Body of pancreas (tissue), 2 donors: Measurements from ENCODE around the genes SAMD10, C20orf204 and RGS19.

DNA sequence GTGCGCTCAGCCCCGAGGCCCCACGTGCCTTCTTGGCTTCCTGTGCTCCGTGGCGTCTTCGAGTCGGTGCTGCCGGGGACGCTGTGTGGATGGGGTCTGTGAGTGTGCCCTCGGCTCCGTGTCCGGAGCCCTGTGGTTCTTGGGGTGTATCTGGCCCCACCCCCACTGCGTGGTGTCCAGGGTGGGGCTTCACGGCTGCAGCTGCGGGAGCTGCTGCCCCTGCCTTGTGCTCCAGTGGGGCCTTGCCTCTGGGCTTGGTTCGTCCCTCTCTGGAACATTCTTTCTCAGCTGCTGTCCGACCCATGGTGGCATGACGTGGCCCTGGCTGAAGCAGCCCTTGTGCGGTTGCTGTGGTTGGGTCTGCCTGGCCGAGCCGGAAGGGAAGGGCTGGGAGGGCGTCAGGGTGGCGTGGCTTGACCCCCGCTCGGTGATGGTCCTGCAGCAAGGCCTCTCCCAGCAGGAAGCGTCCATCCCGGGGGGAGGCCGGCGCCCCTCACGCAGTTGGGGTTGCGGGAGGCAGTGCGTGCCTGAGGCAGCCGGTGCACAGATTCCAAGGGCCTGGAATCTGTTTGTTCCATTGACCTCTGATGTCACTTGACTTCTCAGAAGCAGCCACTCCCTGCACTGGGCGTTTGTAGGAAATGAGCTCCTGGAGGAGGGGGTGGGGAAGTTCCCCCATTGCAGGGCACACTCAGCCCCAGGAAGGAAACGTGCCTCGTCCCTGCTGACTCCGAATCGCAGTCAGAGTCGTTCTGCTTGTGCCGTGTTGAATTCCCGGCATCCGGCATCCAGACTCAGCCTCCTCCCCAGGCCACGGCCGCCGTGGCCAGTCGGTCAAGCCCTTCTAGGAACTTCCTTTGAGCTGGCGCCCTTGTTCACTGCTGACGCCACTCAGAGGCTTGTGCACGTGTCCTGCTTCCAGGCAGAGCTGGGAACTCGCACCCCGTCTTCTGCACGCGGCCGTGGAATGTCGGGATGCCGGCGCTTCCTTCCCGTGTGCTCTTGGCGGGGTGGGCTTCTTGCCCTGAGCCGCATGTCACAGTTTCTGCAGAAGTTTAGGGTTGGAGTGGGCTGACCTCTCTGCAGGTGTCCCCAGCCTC, 9.8 kb upstream of the TNFRSF6B start:
- PRO-cap, result bidirectional peak, plus-strand start at position 718 of the sequence, minus-strand start at position 545 of the sequence
- RAMPAGE, long total RNA, 2 experiments, result no peak in any of the 2 experiments

- PRO-cap, result bidirectional peak, plus-strand start at chr20:63738021, minus-strand start at chr20:63738025
- RAMPAGE, long total RNA, 2 experiments, result no peak in any of the 2 experiments
These were observed 1.2 kb downstream of the LIME1 start for GRCh38 chr20:63737292-63738338.

- PRO-cap, result unidirectional peak, plus-strand start at chr20:63739016
- RAMPAGE, long total RNA, 2 experiments, result no peak in any of the 2 experiments
These were observed 887 bp upstream of the SLC2A4RG start for GRCh38 chr20:63738641-63739137.

DNA sequence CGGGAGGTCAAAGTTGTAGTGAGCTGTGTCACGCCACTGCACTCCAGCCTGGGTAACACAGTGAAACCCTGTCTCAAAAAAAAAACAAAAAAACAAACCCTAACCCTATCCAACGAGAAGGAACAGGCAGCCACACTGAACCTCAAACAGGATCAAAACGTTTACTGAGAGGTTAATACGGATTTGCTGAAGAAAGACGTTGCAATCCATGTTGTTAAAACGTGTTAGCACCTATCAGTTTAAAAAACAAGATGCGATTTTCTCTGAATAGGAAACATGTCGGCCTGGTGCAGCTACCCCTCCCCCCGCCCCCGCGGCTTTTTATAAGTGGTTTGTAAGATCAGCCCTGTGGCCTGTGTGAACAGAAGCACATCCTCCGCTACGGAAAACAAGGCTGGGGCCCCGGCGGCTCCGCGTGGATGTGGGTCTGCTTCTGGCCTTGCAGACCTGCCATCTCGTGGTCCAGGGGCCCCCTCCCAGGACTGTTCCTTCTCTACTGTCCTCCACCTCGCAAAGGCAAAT, 11.3 kb downstream of the SLC2A4RG start:
- PRO-cap, result no peak
- RAMPAGE, long total RNA, 2 experiments, result no peak in any of the 2 experiments

DNA sequence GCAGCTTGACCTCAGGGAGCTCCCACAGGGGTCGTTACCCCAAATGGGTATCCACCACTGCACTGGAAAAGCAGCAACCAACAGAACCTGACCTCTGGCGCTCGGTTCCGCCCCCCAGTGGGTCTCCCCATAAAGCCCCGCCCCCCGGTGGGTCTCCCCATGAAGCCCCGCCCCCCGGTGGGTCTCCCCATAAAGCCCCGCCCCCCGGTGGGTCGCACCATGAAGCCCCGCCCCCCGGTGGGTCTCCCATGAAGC, 11.9 kb downstream of the SLC2A4RG start:
- PRO-cap, result no peak
- RAMPAGE, long total RNA, 2 experiments, result no peak in any of the 2 experiments

DNA sequence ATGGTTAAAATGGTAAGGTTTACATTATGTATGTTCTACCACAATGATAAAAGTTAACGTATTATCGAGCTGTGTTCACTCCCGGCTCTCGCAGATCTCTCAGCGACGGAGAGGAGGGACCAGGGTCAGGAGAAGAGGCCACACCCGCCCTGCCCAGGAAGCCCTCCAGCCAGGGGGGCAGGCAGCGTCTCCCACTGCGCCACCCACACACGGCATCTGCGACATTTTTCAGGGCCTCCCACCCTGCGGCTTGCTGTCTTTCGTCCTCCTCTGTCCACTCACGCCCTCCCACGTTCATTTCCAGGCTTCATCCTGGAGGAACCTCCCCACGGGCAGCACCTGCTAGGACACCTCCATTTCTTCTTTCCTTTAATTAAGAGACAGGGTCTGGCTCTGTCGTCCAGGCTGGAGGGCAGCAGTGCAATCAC, 43.3 kb downstream of the ZBTB46 start:
- PRO-cap, result no peak
- RAMPAGE, long total RNA, 2 experiments, result no peak in any of the 2 experiments

DNA sequence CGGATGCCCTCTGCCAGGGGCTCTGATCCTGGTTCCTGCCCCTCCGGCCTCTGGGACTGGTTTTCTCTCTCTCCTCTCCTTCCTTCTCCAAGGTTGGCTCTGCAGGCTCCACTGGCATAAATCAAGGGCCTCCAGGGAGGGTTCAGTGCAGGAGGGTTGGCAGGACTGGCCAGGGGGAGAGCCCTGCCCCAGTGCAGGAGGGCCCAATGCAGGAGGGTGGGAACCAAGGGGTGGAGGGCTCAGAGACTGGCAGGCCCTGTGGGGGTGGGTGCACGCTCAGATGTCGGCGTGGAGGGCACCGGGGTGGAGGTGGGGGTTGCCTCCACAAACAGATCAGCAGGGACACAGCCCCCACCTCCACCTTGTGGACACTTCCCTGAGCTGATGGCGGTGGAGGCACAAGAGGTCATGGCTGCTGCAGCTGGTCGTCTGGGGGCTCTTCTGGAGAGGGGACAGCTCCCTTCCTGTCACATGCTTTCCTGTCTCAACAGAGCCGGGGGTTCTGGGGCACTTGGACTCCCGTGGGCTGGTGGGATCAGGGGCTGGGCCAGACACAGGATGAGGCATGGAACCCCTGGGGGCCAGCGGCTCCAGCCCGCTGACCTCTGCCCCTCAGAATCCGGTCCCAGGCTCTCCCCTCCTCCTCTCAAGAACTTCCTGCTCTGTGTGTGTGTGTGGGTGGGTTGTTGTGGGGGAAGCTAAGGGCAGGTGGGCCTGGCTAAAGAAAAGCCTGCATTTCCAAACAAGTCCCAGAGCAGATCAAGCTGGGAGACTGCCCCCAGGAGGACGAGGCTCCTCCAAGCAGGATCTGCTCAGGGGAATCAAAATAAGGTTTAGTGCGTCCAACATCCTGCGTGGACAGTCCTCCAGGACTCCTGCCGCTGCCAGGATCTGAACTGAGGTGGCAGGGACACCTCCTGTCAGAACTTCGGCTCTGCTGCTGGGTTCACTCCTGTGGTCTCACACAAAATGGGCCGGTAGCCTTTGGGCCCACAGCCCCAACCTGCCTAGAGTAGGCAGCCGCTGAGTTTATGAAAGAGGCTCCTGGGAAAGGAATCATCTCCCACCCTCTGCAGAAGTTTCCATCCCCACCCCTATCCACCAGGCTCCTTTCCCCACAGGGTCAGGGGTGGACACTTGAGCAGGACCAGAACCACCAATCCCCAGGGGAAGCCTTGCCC, 2.6 kb upstream of the ABHD16B start:
- PRO-cap, result unidirectional peak, plus-strand start at position 752 of the sequence
- RAMPAGE, long total RNA, 2 experiments, result no peak in any of the 2 experiments

DNA sequence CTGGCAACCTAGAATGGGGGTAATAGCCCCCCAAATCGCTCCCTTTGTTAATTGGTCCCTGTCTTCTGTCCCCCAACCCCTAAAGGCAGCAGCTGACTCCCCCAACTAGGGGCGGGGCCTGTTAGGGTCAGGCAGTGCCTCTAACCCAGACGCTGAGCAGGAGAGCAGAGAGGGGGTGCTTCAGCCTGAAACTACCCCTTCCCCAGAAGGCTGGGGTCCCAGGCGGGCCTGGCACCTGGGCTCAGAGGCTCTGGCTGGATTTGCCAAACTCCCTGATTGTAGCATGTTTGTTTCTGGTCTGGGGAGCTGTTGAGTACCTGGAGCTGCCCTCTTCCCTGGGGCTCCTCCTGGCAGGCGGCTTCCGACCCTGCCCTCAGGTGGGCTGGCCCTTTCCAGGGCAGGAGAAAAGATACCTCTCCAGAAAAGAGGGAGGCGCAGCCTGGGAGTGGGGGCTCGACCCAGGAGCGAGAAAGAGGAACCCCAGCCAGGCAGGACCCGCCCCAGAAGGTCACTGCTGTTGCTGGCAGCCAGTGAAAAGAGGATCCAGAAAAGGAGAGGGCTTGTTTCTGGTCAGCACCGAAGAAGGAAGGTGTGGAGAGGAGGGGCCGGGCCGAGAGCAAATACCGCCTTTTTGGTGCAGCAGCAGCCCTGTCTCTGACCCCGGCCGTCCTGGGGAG, 904 bp upstream of the ABHD16B start:
- PRO-cap, result no peak
- RAMPAGE, long total RNA, 2 experiments, result no peak in any of the 2 experiments

DNA sequence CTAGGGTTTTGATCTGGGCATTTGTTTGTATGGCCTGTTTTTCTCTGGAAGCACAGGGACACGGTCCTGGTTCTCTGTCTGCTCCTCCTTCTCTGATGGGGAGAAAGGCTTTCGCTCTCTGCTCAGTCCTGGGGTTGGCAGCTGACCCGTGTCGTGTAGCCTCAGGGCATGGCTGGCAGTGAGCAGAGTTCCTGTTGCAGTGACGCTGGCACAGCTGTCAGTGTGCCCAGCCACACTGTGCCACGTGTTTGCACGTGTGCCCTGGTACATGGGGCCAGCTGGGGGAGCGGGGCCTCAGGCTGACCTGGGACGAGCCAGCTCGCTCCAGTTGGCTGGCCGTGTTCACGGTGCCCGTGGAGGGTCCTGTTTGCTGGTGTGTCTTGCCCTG, 10.4 kb upstream of the DNAJC5 start:
- PRO-cap, result no peak
- RAMPAGE, long total RNA, 2 experiments, result no peak in any of the 2 experiments

DNA sequence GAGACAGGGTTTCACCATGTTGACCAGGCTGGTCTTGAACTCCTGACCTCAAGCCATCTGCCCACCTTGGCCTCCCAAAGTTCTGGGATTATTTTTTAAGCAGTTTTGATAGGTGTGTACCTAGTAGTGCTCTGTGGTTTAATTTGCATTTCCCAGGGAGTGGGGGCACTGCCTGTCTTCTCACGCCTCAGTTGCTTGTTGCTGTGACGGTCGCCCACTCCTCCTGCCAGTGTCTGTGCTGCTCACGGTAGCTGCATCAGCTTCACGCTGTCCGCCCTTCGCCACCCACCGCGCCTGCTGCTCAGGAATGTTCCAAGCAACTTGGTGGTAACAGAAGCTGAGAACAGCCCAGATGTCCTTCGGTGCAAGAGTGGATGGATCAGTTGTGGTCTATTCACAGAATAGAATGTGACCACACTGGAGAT, 22.8 kb downstream of the DNAJC5 start:
- PRO-cap, result no peak
- RAMPAGE, long total RNA, 2 experiments, result no peak in any of the 2 experiments

DNA sequence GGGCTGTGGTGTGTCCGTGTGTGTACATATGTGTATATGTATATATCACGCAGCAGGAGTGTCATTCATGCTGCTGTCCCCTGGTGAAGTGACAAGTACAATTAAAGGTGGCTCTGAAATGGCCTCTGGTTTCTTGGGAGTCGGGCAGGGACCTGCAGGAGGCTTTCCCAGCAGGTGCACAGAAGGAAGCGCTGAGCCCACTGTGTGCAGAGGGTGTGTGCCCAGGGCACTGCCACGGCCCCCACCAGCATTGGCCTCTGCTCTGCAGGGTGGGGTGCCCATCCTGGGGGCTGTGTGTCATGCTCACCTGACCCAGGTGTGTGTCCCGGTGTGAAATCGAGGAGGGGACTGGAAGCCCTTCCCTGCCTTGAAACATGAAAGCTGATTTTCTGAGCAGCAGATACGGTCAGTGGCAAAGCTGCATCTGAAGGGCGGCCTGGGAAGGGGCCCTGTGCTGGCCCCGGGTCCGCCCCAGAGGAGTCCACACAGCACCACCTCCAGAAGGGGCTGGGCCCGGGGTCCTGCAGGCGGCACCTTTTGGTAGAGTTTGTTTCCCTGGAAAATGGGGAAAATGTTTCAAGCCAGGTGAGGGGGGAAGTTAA, 20.9 kb downstream of the UCKL1 start:
- PRO-cap, result no peak
- RAMPAGE, long total RNA, 2 experiments, result no peak in any of the 2 experiments

DNA sequence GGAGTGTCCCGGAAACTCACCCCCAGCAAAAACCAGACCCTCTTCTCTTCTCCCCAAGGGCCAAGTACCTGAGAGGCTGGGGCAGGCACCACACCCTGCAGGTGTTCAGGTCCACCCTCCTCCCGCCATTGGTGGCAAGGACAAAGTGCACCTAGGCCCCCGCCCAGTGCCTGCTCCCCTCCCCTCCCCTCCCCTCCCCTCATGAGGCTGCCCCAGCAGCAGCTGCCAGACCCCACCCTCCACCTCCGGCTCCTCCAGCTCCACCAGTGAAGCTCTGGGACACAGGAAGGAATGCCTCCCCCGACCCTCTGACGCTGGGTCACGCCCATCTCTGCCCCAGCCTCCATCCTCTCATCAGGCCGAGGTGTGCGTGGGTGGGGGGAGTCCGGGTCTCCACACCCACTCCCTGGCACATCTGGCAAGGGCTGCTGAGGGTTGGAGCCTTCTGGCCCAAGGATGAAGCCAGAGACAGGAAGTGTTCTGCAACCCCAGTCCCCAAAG, 1.5 kb upstream of the UCKL1 start:
- PRO-cap, result no peak
- RAMPAGE, long total RNA, 2 experiments, result no peak in any of the 2 experiments

GRCh38 chr20:63979360-63979798, at the start of gene SAMD10:
SAMD10 (minus strand) TSS chr20:63979642.
- PRO-cap, result bidirectional peak, plus-strand start at chr20:63979617, minus-strand start at chr20:63979638
- RAMPAGE, long total RNA, 2 experiments, result no peak in any of the 2 experiments

- PRO-cap, result no peak
- RAMPAGE, long total RNA, 2 experiments, result no peak in any of the 2 experiments
These were observed at the start of gene C20orf204 for GRCh38 chr20:64035703-64036662. C20orf204 (plus strand) TSS chr20:64036182.

DNA sequence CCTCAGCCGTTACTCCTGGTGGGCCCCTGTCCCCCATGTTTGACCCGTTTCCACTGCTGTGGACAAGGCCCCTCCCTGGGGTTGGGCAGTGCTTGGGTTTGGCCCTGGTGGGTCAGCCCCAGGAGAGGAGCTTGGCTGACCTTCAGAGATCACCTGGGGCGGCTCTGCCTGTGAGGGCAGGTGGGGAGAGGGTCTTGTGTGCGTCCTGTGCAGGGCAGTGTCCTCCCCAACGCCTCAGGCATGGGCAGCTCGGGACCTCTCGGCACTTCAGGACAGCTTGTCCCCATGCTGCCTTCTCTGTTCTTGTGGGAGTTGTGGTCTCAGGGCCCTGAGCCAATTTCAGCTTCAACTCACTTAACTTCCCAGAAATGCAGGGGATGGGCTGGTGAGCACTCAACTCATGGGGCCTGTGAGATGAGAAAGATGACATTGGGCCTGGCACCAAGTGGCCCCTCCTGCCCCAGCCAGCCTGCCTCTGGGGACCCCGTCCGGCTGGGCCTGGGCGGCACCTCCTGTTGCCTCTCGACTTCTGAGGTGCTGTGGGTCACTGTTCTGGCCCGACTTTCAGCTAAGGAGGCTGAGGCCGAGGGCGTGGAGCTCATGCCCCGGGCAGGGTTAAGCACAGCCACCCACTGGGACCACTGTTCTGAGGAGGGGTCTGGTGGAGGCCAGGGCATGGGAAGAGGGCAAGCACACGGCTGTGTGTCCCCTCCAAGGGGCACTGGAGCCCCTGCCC, 6.8 kb downstream of the RGS19 start:
- PRO-cap, result no peak
- RAMPAGE, long total RNA, 2 experiments, result no peak in any of the 2 experiments

GRCh38 chr20:64079054-64080236, at the start of gene RGS19:
RGS19 (minus strand) TSS chr20:64079518.
- PRO-cap, result unidirectional peak, plus-strand start at chr20:64079396; bidirectional peak, plus-strand start at chr20:64079982, minus-strand start at chr20:64079894
- RAMPAGE, long total RNA, 2 experiments, result start-site peak on the plus strand in 2 of 2 experiments, at chr20:64080082-64080102 at its widest, 5 to 10 reads per replicate; start-site peak on the minus strand in 1 of 2 experiments, at chr20:64079486-64079942 at its widest, 9 to 11 reads per replicate

DNA sequence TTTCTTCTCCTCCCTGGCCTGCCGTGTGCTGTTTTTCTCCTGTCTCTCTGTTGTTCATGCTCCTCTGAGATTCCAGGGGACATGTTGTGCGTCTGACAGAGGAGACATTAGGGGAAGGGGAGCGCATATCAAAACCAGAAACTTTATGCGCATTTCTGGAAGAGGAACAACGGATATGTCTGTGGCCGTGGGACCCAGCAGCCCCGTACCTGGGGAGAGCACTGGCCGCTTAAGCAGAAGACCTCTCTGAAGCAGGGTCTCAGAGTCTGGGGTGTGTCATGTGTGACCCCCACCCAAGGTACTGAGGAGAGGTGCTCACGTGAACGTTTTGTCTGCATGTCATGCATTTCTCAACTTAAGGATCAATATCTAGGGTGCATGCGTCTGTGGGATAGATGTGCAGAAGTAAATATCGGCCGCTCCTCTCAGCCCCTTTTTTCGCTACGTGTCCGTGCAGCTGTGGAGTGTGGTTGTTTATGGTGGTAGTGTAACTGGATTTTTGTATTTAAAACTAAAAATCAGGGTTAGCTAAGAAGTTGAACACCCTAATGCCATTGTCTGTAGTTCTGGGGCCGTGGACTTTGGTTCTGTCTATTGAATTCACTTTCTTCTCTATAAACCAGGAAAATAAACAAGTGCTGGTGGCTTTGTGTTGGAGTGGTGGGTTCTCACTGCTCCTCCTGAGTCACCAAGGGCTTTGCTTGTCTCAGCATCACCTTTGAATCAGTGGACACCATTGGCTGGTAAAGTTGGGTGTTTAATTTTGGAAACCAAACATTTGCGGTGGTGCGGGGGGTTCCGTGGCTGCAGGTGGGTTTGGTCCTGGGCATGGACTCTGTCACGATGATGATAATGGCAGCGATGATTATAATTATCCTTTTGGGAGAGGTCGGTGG, 912 bp downstream of the MYT1 start:
- PRO-cap, result no peak
- RAMPAGE, long total RNA, 2 experiments, result no peak in any of the 2 experiments

DNA sequence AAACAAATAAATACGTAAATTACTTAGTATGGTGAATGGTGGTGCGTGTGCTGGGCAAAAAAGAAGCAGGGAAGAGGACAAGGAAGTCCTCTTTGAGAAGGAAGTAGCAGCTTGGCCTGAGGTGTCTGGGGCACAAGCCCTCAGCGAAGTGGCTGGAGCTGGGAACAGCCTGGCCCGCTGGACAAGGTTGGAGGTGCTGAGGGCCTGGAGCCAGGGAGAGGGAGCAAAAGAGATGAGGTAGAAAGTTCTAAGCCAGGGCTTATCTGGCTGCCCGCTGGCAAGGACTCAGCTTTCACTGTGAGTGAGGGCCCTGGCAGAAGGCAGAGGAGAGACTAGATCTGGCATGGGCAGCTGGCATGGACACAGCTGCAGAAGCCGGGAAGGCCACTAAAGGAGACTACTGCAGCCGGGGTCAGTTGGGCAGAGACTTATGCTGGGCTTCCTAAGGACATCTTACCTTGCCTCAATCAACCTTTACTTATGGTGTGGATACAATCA, 21.8 kb upstream of the PCMTD2 start:
- PRO-cap, result no peak
- RAMPAGE, long total RNA, 2 experiments, result no peak in any of the 2 experiments